ENCODE measurements around the genes TLK1 and RAPGEF4.

- RRBS: no CpG with 5 or more reads among the region's 6 CpGs
These were observed 15.0 kb downstream of the UBR3 start for GRCh38 chr2:169842278-169842593.

GRCh38 chr2:169920566-169921450 is 93.6 kb downstream of the UBR3 start:
- RRBS: no CpG with 5 or more reads among the region's 4 CpGs

DNA sequence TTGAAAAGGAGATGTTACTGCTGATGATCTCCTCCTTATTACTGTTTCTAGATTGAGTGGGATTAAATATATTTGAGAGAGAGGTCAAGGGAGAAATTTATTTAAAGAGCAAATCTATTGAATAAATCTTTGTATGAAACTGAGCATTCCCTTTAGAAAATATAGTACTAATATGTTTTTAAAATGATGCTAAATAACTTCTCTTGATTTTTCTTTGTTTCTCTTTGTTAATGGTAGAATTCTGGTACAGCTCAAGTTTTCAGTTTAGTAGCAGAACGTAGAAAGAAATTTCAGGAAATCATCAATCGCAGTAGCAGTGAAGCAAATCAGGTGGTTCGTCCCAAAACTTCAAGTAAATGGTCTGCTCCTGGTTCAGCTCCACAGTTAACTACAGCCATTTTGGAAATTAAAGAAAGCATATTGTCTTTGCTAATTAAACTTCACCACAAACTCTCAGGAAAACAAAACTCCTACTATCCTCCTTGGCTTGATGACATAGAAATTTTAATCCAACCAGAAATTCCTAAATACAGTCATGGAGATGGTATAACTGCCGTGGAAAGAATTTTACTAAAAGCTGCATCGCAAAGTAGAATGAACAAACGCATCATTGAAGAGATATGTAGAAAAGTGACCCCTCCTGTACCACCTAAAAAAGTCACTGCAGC is 122.2 kb downstream of the UBR3 start:
- RRBS: no CpG with 5 or more reads among the region's 6 CpGs

DNA sequence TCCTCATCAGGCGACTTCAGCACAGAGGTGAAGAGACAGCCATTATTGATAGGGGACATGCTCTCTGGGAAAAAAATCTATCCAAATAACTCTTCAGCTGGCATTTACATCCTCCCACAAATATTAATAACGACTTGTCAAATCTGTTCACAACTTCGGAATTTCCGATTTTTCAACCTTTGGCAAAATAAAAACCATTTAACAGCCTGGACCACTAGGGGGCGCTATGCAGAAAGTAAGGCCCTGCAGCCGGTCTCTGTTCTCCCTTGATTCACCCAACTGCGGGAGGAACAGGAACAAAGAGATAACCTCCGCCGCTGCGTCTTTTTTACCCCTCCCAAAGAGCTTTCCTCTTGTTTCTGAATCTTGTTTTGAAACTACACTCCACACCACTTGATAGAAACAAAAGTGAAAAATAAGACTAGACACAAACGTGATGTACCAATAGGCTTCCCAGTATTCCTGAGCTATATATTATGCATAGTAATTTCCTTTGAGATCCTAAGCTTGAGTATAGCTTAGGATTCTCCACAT is 231.1 kb downstream of the MYO3B start:
- RRBS: no CpG with 5 or more reads among the region's 11 CpGs

DNA sequence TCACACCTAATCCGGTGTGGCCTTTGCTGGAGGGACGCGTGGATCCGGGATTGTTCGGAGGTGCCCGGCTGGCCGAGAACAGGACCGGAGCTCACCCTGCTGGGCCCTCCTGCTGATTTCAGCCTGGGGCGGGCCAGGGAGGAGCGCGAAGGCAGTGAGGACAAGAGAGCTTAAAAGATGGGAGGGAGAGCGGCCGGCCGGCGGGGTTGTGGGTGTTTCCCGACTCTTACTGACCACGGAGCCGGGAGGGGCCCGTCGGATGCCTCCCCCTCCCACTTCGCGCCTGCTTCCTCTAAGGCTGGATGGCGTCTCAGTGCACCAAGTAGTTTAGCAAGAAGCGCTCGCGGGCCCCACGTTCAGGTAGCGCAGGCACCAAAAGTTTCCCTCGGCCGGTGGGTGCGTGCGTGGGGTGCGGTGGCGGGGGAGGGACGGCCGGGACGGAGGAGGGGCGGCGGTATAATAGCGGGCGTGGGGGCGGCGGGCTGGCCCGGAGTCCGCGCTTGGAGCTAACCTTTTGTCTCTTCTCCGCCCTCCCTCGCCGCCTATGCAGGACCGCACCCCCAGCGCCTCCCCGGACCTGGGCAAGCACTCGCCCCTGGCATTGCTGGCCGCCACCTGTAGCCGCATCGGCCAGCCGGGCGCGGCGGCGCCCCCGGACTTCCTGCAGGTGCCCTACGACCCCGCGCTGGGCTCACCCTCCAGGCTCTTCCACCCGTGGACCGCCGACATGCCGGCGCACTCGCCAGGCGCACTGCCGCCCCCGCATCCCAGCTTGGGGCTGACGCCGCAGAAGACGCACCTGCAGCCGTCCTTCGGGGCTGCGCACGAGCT is 787 bp downstream of the SP5 start:
- RRBS: 18% methylated on average over 36 of the region's 81 CpGs

DNA sequence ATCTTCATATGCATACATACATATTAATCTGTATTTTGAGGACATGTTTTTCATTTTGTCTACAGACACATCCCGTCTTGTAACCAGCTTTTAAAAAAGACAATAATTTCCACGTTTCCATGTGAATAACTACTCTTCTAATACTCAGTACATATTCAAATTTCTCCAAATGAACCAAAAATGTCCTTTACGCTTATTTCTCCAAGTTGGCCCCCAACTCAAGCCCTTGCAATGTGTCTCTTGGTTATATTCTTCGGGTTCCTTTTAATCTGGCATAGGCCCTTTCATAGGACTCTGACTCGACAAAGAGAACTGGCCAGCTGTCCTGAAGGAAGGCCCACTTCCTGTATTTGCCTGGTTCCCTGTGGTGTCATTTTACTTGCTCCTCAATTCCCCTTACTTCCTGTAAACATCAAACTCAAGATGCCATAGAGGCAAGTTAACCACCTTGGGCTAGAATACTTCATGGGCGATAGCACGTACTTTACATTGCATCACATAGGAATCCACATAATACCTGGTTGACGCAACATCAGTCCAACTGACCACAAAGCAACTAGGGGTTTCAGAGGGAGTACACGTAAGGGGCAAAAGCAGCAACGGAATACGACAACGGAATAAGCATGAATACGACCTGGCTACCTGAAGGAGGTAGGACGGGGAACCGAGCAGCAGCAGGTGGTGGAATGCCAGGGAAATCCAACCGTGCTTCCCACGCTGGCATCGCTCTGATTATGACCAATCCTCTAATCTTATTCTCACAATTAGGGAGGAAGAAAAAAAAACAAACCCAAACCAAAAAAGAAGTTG is 938 bp upstream of the GORASP2 start:
- RRBS: no CpG with 5 or more reads among the region's 18 CpGs

DNA sequence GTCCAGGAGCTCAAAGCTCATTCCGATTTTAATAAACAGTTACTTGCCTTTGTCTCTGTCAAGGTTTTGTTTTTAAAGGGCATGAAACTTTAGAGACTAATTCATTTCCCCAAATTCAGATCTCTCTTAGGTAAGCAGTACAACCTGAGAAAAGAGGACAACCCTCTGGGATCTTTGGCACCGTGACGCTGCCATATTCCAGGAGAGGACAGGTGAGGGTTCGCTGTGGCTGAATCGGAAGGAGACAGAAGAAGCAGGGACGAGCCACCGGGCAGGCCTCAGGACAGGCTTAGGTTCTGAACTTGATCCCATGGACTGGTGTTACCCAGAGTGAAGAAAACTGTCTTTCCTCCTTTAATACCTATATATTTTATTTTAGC is 43.8 kb downstream of the GORASP2 start:
- RRBS: no CpG with 5 or more reads among the region's 7 CpGs

GRCh38 chr2:170984582-170985194 is 55.6 kb downstream of the GORASP2 start:
- RRBS: no CpG with 5 or more reads among the region's 9 CpGs

- RRBS: no CpG with 5 or more reads among the region's 4 CpGs
These were observed 110.2 kb downstream of the GORASP2 start for GRCh38 chr2:171039159-171039725.

- RRBS: 3% methylated on average over 36 of the region's 117 CpGs
These were observed at the start of gene TLK1 for GRCh38 chr2:171159993-171160985. Gene TLK1 (minus strand): TSS chr2:171160893.

DNA sequence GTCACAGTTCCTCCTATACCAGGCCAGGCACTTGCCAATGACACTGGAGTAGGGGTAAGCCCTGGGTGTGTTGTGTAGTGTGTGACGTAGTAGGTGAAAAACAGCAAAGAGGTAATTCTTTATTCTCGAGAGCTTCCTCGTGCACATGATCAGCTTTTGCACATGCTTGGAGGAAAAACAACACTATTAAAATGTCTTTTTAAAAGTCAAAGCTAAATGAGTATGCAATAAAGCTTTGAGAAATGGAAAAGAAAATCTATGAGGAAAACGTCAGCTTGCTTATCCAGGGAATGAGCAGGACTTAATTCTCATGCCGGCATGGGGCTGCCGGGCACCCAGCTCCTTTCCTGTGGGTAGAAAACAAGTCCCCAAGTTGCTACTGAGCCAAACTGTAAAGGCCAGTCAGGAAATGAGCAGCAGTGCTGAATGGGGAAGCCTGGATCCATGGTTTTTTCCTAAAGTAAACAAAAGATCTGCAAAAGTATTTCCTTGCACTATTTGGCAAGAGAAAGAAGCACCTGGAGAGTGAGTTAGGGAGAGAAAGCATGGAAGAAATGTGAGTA is 117.8 kb downstream of the METTL8 start:
- RRBS: no CpG with 5 or more reads among the region's 6 CpGs

DNA sequence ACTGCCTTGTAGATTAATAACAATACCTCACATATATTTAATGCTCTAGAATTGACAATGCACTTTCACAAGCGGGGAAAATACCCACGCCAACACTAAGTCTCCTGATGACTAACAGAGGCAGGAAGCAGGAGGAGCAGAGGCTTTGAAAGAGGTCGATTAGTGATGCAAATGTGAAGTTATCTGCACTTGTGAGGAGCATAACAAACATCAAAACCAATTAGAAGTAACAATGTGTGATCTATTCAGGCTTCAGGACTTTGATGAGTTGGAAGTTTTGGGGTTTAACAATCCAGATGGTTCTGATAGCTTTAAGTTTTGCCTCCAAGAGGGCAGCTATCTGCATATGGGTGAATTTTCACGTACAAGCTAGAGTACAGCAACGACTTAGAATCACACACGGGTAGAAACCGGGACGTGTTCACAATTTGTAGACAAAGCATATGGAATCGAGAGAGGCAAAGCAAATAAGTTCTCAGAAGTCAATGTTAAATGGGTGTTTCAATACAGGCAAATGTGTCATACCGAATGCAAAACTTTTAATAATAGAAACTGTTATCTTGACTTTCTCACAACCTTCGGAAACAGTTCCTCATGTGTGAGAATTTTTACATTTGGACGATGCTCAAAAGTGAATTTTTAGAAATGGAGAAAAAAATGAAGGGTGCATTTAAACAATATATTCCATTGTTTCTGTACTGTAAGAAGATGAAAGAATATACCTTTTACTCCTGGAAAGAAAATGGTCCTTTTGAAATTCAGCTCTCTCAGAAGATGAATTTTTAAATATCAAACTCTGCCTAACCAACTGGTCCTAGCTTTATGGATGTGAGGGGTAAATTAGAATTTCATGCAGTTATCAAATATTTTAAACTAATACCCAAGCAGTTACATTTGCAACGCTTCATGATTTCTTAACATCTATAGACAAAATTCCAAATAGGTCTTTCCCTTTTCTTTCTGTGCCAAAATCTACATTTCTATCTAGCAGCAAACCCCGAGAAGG is 114.3 kb downstream of the METTL8 start:
- RRBS: no CpG with 5 or more reads among the region's 14 CpGs

DNA sequence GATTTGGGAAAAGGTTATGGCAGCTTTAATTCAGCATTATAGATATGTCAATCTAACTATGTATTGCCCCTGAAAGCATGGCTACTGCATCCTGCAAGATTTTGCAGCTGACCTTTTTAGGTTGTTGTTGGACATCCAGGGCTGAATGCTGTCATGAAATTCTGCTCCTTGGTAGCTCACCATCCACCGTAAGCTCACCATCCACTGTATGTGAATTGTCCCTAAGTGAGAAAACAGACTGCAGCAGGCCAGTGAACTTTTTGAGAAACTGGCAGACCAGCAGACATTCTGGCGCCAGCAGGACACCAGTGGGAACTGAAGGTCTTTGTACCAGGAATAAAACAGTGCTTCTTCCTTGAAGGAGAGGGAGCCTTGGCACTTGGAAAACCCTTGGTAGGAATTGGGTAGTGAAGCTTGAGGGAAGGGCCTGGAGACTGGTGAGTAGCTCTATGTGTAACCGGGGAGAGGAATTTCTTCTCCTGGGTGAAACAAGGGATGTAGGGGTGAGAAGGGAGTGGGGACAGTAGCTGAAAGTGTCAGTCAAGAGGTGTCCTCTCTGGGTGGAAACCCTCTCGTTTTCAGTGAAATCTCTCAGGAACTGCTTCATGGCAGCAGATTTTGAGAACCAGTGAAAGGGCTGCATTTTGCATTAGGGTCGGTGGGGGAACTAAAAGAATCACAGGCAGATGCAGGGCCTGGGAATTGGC is 131.3 kb upstream of the DLX2 start:
- RRBS: no CpG with 5 or more reads among the region's 5 CpGs

GRCh38 chr2:172280636-172281190 is 146.7 kb upstream of the ITGA6 start:
- RRBS: no CpG with 5 or more reads among the region's 4 CpGs

DNA sequence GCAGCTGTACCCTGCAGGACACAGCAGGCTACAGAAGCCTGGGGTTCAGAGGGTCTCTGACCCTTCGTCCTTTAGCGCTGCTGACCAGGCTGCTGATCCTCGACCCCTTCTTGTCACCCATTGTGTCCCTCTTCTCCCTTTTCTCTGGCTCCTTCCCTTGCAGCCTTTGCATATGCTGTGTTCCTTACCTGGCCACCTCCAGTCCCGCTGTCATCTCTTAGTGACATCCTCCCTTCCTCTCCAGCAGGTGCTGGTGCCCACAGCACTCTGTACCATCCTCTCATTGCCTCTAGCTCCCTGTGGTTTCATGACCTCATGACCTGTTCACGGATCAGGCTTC is 35.4 kb downstream of the ITGA6 start:
- RRBS: no CpG with 5 or more reads among the region's 5 CpGs

DNA sequence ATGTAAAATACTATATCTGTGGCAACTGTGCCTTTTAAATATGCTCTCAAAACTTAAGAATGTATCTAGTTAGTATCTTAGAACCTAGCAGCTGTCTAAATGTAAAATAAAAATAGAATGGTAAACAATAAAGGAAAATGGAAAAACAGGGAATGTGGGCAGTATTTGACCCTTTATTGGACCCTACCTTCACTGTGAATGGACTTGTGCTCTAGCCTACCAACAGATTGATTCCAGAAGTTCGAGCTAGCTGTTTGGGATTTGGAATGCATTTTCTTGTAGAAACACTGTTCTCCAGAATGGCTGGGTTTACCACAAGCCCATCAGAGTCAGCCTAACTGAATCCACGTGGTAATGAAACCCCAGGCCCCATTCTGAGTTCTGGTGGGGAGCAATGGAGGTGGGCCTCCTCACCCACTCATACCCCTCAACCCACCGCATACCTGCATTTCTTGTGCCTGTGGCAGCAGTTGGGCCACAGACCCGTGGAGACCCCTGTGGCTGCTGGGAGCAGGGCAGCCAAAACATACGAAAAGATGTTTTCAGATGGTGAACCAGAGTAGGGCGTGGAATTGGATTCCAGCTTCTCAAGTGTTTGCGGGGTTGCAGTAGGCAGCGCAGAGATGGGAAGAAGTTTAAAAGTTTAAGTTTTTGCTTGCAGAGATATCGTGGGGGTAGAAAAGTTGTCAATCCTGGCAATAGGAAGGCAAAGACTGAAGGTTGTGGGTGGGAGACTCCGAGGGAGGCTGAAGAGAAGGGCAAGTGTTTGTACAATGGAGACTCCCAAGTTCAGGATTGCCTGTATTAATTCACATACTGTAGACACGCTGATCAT is 50.9 kb downstream of the ITGA6 start:
- RRBS: no CpG with 5 or more reads among the region's 11 CpGs

- RRBS: no CpG with 5 or more reads among the region's 9 CpGs
These were observed 45.7 kb upstream of the PDK1 start for GRCh38 chr2:172510128-172510660.

DNA sequence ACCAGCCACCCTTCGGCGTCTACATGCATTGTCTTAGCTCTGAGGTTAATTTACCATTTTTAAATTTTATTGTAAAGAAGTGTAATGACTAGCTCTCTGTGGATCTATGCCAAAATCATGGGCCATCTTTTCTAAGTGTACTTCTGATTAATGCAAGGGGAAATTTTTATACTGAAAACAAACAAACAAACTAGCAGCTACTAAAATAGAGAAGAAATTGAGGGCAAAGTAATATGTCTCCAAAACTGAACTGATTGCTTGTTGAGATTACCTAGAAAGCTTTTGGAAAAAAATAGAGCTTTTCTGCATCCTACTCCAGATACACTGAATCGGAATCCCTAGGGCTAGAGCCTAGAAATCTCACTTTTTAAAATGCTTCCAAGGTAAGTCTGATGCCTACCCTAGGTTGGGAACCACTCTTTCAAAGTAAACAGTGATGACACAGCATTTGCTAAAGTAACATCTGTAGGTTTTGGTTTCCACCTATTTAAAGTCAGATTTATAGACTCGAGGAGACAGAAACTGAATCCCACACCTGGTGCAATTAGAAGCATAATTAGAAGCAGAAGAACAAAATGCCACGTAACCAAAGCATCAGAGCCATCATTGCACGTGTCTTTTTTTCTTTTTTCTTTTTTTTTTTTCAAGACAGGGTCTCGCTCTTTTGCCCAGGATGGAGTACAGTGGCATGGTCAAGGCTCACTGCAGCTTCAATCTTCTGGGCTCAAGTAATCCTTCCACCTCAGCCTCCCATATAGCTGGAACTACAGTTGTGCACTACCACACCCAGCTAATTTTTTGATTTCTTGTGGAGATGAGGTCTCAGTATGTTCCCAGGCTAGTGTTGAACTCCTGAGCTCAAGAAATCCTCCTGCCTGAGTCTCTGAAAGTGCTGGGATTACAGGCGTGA is 40.8 kb downstream of the PDK1 start:
- RRBS: no CpG with 5 or more reads among the region's 8 CpGs

DNA sequence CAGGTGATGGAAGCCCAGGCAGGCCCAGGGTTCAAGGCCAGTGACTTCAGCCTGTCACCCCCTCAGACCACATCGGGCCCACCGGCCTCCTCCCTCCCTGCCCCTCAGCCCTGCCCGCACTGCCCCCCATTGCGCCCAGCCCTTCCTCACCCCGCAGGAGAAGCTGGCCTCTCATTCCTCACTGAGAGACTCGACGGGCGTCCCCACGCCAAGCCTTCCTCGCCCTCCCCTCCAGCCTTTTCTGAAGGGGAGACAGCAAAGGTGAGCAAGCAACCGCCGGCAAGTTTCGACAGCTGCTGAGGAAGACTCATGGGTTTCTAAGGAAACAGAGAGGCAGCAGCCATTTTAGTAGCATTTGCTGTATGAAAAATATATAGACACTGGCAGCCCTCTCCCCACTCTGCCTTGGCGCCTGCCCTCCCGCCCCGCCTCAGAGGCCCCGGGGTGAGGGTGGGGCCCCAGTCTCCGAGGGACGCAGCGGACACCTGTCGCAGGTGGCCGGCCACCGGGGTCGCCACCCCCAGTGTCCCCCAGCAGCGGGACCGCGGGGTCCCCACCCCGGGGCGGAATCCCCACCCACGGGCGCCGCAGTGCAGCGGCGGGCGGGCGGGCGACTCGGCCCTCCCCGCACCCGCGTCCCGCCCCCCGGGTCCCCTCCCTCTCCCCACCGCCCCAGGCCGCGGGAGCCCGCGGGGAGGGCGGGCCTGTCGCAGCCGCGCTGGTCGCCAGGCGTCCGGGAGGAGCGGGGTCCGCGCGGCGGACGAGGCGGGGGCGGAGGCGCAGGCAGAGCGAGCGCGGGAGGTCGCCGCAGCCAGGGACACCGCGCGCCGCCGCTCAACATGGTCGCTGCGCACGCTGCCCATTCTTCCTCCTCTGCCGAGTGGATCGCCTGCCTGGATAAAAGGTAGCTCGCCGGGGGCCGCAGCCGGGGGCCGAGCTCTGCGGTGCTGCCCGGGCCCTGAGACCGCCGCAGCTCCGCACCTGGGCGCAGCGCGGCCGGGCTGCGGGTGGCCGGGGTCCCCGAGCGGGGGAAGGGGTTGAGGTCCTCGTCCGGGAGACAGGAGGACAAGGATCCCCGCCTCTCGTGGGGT is at the start of gene RAPGEF4:
RAPGEF4 (plus strand) TSS at position 701 of the 1,091 bp plus-strand sequence.
- RRBS: 5% methylated on average over 36 of the region's 101 CpGs

- RRBS: no CpG with 5 or more reads among the region's 8 CpGs
These were observed 85.7 kb downstream of the RAPGEF4 start for GRCh38 chr2:172821165-172821943.